SP-49 (cell line): ENCODE measurements around the genes ZNF385C, HSPB9 and STAT3.

GRCh38 chr17:41697196-41697640 lies 8.5 kb downstream of the EIF1 start:
- PRO-cap: no peak

GRCh38 chr17:41705232-41705681 lies 6.9 kb upstream of the GAST start:
- PRO-cap: no peak

- PRO-cap: no peak
Observed at GRCh38 chr17:41754921-41756096, 20.9 kb upstream of the HAP1 start.

DNA sequence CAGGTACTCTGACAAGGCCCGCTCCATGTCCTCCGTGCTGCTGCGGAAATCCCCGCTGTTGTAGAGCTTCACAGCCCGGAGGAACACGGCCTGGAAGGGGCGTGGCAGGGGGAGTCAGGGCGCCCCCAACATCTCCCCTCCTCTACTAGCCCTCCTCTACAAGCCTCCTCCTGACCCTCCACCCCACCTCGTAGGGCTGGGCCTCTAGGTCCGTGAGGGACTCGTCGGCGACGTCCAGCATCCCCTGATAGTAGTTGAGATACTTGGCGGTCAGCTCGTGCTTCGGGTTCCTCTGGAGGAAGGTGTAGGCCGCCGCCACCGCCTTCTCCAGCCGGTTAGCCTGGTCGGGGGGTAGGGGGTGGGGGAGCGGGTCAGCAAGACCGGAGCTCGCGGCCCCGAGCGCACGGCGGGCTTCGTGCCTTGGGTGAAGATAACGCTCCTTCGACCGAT lies 779 bp downstream of the P3H4 start:
- PRO-cap: no peak

GRCh38 chr17:41978271-41978579 lies 11.6 kb downstream of the CNP start:
- PRO-cap: no peak

DNA sequence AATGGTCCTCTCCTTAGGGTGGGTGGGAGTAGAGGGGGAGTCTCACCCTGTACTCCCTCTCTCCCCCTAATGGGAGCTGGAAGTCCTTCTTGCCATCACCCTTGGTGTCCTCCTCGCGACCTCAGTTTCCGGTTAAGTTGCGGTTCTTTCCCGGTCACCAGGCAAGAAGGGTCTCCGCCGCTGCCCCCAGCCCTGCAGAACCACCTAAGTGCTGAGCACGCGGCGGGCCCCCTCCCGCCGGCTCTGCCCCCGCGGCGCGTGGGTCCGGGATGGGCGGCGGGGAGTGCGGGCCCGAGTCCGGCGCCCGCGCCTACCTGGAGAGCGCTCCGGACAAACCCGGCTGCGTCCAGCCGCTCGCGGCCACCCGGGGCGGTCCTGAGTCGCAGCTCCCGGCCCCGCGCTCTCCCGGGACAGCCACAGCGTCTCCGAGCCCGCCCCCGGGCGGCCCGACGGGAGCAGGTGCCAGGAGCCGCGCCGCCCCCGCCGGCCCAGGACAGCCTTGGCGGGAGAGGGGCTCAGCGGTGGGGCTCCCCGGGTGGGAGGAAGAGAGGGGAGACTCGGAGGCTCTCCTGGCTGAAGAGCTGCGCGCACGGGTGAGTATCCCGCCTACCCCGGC lies 22.0 kb upstream of the C17orf113 start:
- PRO-cap: no peak

DNA sequence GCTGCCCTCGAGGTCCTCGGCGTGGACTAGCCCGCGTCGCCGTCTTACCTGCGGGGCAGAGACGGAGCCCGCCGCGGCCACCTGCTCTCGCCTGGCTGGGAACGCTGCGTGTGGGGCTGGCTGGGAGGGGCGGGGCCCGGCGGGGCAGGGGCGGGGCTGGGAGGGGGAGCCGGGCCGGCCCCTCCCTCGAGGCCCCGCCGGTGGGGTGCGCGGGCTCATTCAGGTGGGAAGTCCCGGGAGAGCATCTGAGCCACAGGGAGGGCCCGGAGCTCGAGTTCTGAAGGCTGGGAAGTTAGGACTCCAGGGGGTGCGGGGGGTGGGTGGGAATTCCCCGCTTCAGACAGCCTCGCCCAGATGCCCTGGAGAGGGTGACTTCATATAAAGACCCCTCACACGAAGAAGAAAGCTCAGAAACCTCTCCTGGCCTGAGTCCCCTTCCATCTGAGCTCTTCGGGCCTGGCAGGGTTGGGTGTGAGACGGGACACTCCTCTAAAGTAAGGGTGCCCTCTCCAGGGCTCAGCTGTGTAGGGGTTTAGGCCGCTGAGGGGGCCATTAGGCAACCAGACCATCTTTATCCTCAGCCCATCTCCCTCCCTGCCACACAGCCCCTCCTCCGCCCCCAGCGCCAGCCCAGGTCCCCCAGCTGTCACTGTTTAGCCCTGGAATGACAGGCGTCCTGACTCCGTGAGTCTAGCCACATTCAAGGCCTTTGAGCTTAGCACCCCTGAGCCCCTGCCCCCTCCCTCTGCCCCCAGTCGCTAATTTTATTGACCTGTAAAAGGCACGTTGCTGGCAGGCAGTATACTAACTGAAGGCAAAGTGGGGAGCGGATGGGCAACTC lies at the start of gene ZNF385C:
Gene ZNF385C, minus strand, starts transcription at position 112 of the 841 bp plus-strand sequence.
- PRO-cap: bidirectional peak, plus-strand start at position 218 of the sequence, minus-strand start at position 112 of the sequence

GRCh38 chr17:42122132-42122959 lies at the start of gene HSPB9:
Gene HSPB9 (plus strand): TSS chr17:42122804.
- PRO-cap: no peak

DNA sequence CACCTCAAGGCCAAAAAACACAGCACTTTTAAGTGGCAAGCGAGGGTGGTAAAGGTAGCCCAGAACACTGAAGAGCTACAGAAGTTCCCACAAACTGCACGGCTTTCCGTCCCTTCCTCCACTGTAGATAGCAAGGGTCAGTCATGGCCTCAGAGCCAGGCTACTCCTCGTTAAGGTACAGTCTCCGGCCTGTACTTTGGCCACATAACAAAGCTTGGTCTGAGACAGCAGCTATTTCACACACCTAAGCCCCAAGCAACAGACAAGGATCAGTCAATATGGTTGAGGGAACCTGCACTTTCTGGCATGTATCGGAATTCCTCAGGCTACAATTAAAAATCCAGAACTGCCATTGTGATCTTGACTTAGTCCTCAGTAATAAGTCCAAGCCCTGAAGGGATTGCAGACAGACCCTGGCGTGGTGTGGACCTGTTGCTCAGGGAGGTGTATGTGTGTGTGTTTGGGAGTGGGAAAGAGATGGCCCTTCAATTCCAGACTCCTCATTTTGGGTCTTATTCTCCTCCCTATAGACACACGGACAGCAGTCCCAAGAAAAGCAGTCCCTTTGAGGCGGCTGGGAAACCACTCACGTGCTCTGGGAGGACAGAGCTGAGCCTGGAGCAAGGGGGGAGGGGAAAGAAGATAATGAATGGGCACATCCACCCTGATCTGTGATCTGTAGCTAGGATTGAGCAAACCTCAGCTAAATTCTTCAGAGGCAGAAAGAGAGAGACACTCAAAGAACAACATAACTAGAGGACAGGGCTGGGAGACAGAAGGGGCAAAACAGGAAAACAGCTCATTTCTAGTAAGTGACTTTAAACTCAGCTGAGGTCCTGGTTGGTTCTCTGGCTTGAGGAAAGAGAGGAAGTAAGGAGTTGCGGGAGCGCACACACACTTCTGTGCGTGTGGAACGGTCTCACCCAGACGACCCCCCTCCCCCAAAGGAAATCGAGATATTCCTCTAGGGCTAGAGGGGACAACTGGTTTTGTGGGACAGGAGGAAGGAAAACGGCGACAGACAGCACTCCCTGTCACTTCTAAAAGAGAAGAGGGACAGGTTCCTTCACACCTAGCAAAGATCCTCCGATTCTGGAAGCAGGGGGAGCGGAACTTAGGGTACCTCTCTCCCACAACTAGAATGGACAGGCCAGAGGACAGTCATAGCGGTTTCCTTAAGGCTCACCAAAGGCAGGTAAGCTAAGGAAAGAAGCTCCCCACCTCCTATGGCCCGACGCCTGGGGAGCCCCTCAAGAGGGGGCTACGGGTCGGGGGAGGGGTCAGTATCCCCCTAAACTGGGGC lies 823 bp downstream of the RAB5C start:
- PRO-cap: no peak

DNA sequence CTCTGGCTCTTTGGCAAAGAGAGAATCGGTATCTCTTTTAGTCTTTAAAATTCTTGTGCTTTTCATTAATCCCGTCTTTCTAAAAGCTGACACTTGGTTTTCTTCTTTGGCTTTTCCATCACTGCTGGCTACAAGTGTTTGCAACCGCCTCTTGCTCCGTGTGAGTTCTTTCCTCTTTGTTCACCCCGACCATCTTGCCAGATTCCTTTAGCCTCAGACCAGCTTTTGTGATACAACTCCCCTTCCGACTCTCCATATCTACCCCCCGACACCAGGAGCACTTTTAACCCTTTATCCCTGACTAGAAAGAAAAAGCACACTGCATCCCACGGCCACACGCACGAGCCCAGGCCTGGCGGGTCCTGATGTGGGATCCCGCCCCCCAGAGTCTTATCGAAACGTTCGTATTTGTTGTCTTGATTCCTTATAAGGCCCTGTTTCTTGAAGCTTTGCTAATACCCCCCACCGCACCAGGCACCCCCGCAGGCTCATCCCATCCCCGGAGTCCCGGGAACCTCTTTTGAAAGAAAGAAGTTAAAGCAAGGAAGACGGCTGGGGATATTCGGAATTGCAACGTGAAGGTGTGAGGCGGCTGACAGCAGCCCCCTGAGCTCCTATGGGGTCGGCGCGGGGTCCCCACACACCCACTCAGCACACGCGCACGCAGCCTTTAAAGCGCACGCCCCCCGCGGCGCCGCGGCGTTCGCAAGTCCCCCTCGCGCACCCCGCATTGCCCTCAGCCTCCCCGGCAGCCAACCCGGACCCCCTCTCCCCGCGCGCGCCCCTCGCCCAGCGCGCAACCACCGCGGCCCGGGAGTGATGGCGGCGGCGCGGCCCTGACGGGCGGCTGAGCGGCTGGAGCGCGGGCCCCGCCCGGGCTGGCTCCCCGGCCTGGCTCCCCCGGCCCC lies 626 bp downstream of the STAT5B start:
- PRO-cap: no peak

DNA sequence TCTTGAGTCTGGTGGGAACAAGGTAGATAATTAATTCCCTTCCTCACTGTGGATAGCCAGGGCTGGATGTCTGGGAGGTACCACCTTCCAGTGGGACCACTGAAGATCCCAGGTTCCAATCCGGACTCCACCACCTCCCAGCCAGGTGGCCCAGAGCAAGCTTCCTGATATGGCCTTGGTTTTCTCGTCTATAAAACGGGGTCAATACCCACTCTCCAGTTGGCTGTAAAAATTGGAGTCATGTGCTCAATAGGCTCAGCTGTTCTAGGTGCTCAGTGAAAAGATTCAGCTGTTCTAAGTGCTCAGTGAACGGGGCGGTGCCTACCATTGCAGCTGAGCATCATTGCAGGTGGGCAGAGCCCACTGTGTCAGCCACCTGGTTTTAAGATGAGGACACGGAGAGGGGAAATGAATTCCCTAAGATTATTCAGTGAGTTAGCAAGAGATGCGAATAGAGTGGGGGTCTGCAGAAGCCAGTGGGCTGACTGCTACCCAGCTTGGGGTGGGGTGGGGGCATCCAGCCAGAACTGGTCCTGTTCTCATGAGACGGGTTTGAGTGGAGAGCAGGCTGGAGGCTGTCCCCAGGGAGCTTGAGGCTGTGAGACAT lies 21.7 kb downstream of the STAT5A start:
- PRO-cap: no peak

DNA sequence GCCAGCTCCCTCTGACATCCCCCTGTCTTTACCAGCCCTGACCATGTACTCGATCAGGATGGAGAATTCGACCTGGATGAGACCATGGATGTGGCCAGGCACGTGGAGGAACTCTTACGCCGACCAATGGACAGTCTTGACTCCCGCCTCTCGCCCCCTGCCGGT lies 22.1 kb downstream of the STAT5A start:
- PRO-cap: no peak

DNA sequence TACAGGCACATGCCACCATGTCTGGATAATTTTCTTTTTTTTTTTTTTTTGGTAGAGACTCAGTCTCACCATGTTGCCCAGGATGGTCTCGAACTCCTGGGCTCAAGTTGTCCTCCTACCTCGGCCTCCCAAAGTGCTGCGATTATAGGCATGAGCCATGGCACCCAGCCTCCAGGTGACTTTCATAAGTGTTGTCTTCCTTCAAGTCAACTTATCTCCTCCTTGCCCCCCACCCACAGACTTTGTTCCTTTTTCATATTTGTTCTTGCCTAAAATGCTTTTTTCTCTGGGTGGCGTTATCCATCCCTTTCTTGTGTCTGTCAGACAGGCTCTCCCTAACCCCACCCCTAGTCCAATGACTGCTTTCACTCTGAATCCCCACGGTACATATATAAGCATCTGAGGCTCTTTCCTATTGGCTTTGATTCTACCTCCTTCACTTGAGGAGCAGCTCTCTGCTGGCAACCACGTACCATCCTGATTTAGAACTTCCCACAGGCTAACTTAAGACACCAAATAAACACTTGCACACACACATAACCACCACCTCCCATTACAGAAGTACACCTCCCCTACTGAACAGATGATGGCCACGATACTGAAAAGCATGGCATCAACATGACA lies 24.5 kb downstream of the STAT3 start:
- PRO-cap: no peak

- PRO-cap: no peak
Observed at GRCh38 chr17:42378974-42379910, 9.0 kb downstream of the STAT3 start.

- PRO-cap: bidirectional peak, plus-strand start at chr17:42388737, minus-strand start at chr17:42388474
Observed at GRCh38 chr17:42388243-42389557, at the start of gene STAT3. Gene STAT3 (minus strand): TSS chr17:42388442.

DNA sequence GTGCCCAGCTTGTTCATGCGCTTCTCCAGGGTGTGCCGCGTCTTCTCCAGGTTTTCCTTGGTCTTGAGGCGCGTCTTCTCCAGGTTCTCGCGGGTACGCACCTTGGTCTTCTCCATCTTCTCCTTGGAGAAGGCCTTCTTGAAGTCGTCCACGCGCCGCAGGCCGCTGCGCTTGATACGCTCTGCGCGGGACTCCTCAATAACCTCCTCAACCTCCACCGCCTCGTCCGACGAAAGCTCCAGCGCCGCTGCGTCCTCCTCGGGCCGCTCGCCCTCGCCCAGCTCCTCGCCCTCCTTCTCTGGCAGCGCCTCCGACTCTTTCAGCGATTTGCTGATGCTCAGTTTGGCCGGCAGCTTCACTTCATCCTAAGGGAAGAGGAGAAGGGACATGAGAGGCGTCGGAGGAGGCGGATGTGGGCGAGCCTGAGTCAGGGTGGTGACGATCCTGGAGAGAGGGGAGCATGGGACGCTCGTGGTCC lies 16.8 kb upstream of the STAT3 start:
- PRO-cap: no peak

DNA sequence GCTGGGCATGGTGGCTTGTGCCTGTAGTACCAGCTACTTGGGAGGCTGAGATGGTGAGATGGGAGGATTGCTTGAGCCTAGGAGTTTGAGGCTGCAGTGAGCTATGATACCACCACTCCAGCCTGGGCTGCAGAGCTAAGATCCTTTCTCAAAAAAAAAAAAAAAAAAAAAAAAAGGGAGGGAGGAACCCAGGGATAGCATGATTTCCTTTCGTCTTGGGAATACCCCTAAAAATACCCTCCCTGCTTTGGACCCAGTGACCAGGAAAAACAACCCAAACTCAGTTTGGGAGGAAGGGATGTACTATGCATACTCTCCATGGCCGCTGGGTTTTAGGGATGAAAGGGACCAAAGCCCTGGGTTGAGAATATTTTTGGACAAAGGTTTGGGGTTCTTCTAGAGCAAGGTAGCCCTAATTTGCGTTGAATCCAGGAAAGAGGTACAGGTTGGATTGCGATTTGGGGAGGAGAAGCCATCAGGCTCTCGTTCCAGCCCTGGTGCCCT lies 6.6 kb downstream of the CAVIN1 start:
- PRO-cap: no peak

DNA sequence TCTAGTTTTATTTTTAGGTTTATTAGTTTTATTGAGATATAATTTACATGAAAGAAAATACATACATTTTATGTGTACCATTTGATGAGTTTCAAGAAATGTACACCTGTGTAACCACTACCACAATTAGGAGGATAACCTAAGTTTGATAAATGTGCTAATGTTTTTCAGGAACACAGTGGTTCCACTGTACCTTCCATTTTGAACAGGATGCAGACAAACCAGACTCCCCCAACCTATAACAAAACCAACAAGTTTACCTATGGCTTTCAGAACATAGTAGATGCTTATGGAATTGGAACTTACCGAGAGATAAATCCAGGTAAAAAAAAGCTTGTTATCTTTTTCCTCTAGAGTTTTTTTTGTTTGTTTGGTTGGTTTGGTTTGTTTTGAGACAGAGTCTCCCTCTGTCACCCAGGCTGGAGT lies 31.7 kb downstream of the ATP6V0A1 start:
- PRO-cap: no peak

- PRO-cap: no peak
Observed at GRCh38 chr17:42526080-42526558, 9.9 kb upstream of the NAGLU start.

GRCh38 chr17:42544960-42545648 lies 7.6 kb upstream of the HSD17B1 start:
- PRO-cap: no peak